Epithelial cell of prostate (primary cell): Measurements from ENCODE around the genes DHTKD1 and BEND7.

GRCh38 chr10:11831994-11832348, 8.8 kb downstream of the PROSER2 start:
- RRBS: no CpG with 5 or more reads among the region's 4 CpGs

DNA sequence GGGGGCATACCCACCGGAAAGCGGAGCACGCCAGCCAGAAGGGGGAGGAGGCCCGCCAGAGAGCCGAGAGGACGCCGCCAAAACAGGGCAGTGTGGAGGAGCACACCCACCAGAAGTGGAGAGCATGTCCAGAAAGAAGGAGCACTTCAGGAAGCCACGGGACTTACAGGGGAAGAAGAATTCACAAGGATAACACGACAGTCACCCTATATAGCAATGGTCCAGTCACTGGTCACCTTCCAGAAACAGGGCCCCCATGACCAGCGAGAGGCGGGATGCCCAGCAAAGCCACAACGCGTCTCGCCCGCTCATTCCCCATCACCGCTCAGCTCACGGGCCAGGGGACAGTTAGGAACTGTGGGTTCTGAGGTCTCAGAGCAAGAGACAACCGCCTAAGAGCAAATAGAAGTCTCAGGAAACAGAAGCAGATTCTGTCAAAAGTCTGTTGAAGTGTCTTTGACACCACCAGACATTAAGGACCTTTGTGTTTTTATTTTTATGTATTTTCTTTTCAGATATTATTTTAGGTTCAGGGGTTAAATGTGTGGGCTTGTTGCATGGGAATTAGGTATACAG, 71.9 kb downstream of the PROSER2 start:
- RRBS: 86% methylated on average over 1 of the region's 18 CpGs

- RRBS: 1% methylated on average over 27 of the region's 58 CpGs
Measured at GRCh38 chr10:12068344-12069140, at the start of gene DHTKD1. Gene DHTKD1, plus strand, starts transcription at chr10:12068954.

GRCh38 chr10:12130110-12130822, 789 bp downstream of the SEC61A2 start:
- RRBS: no CpG with 5 or more reads among the region's 15 CpGs

- RRBS: no CpG with 5 or more reads among the region's 9 CpGs
Measured at GRCh38 chr10:12351319-12351859, 2.0 kb downstream of the CAMK1D start.

DNA sequence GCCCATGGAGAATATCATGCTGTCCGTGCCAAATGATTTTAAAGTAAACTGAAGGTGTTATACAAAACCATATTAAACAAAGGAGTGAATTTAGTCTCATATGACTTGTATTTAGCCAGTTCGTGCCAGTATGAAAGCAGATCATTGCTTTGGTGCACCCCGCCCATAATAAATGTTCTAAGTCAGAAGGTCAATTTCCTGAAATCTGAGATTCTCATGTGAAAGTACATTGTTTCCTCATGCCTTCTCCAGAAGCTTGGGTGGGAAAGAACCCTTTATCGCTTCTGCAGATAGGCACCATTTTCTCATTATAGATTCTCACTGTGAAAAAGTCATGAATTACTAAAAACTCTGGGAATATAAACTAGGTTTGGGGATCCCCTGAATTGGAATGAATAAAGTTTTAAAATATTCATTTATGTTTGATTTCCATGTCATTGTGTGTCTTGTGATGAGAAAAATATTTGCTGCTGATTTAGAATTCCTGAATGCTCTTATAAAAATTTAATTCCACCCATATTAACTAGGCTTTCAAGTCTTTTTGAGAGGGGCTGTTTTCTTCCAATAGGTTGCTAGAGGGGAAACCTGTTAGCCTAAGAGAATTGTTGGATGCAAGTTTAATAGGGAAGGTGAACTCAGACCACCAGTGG, 106.6 kb downstream of the CAMK1D start:
- RRBS: no CpG with 5 or more reads among the region's 4 CpGs

GRCh38 chr10:12457779-12458391, 108.5 kb downstream of the CAMK1D start:
- RRBS: no CpG with 5 or more reads among the region's 7 CpGs

GRCh38 chr10:12499052-12499891, 149.9 kb downstream of the CAMK1D start:
- RRBS: no CpG with 5 or more reads among the region's 5 CpGs

GRCh38 chr10:12594329-12595125, 245.2 kb downstream of the CAMK1D start:
- RRBS: no CpG with 5 or more reads among the region's 10 CpGs

GRCh38 chr10:12760786-12761359, 240.6 kb downstream of the CCDC3 start:
- RRBS: no CpG with 5 or more reads among the region's 10 CpGs

DNA sequence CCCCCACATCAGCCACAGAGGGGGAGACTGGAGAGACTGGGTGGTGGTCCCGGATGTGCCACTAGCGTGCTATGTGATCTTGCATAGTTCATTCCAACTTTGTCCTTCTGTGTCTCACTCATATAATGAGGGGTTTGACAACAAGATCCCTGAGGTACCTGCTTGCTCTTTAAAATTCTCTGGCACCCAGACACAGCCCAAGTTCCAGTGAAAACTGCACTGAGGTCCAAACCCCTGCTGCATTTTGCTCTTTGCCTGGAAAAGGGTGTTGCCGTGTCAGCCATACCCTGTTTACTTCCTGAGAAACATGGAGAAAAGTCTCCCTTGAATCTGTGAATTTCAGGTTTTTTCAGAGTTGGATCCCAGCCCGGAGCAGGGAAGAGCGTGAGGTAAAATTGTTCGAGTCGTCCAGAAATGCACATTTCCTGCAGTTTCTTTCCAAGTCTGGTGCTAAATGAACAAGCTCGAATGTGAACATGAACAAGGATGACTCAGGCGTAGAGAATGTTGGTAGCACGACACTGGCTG, 156.5 kb downstream of the CCDC3 start:
- RRBS: no CpG with 5 or more reads among the region's 10 CpGs

DNA sequence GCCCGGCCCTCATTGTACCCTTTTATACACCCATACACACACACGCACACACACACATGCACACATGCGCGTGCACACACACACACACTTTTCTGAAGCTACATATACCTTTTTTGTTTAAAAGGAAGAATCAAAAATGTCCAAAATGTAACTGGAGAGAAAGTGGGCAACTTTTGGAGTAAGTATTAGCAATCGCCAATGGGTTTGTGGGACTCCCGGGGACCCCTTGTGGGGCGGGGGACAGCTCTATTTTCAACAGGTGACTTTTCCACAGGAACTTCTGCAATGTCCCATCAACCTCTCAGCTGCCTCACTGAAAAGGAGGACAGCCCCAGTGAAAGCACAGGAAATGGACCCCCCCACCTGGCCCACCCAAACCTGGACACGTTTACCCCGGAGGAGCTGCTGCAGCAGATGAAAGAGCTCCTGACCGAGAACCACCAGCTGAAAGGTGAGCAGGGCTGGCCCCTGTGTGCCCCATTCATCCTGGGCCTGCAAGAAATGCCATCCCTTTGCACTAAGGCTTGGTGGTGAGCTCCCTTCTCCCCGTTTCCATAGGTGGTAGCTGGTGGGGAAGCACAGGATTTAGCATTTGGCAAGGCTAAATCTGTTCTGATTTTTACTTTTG, 9.0 kb downstream of the OPTN start:
- RRBS: no CpG with 5 or more reads among the region's 11 CpGs

GRCh38 chr10:13340989-13341523, 7.0 kb downstream of the SEPHS1 start:
- RRBS: no CpG with 5 or more reads among the region's 7 CpGs

GRCh38 chr10:13348693-13349026, 567 bp upstream of the SEPHS1 start:
- RRBS: no CpG with 5 or more reads among the region's 18 CpGs

GRCh38 chr10:13382593-13383956, 35.0 kb upstream of the SEPHS1 start:
- RRBS: 0% methylated on average over 3 of the region's 49 CpGs

GRCh38 chr10:13496368-13497264, 32.2 kb downstream of the BEND7 start:
- RRBS: no CpG with 5 or more reads among the region's 12 CpGs

DNA sequence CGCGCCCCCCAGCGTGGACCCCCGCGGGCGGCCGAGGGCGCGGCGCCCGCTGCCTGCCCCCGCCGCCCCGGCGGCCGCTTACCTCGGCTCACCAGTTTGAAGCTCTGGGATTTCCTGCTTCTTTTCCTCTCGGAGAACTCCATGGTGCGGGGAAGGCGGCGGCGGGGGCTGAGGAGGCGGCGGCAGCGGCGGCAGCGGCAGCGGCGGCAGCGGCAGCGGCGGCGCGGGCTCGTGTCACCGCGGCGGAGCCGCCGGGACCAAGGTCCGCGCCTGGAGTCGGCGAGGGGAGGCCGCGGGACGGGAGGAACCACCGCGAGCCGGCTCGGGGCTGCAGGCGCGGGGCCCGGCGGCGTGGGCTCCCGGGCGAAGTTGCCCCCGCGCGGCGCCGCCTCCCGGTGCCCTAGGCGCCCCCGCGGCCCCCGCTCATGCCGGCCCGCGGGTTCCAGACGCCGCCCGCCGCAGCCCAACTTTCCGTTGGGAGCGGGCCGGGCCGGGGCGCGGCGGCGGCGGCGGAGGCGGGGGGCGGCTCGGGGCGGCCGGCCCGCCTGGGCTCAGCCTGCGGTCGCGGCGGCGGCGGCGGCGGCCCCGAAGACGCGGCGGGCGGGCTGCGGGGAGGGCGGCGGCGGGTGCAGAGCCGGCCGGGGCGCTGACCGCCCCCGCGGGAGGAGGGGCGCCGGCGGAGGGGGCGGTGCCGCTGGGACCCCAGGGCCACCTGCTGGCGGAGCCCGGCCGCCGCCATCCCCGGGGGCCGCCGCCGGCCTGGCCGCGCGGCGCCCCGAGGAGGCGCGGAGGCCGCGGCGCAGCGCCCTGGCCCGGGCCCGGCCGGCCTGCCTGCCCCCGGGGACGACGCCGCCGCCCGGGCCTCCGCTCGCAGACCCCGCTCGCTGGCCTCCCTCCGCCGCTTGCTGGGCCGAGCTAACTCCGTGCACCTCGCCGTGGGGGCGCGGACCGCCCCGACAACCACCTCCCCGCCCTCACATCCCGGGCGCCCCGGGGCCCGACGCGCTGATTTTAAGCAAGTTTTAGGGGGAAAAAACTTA, at the start of gene BEND7:
TSS of gene BEND7 (minus strand) at position 624 of the 1,040 bp plus-strand sequence.
- RRBS: 2% methylated on average over 71 of the region's 168 CpGs

DNA sequence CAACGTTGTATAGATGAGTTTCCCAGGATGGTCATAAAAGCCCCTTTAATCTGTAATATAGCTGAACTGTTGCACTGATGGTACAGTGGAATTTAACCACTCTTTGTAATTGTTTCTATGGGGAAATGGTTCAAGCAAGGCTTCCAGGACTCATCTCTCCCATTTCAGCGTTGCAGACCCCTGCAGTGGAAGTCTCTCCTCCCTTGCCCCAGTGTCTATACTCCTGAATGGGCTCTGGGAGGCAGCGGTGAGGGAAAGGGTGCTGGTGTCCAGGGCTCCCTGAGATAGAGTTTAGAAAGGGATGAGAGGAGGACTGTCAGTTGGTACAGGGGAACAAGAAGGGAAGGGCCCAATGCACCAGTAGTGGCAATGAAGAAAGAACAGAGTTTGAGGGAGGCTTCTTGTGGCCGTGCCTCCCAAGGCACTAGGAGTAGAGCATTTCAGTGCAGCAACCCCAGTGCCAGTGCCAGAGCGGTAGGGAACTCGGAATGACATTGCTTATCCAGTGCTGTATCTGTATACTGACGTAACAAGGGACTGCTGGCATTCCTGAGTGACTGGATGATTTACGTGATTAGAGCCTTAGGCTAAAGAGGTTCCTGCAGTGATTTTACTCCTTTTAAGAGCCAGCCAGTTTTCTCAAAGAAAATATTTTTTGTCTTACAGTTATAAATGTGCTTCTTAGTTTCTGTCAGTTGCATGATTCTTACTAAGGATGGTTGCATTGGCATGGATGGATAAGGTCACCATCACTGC, 27.9 kb downstream of the PRPF18 start:
- RRBS: no CpG with 5 or more reads among the region's 8 CpGs

- RRBS: no CpG with 5 or more reads among the region's 8 CpGs
Measured at GRCh38 chr10:13705771-13706378, 119.1 kb downstream of the PRPF18 start.

GRCh38 chr10:13717896-13719055, 131.5 kb downstream of the PRPF18 start:
- RRBS: no CpG with 5 or more reads among the region's 28 CpGs